Mammary microvascular endothelial cell (primary cell): ENCODE measurements around a stretch of chr2.

DNA sequence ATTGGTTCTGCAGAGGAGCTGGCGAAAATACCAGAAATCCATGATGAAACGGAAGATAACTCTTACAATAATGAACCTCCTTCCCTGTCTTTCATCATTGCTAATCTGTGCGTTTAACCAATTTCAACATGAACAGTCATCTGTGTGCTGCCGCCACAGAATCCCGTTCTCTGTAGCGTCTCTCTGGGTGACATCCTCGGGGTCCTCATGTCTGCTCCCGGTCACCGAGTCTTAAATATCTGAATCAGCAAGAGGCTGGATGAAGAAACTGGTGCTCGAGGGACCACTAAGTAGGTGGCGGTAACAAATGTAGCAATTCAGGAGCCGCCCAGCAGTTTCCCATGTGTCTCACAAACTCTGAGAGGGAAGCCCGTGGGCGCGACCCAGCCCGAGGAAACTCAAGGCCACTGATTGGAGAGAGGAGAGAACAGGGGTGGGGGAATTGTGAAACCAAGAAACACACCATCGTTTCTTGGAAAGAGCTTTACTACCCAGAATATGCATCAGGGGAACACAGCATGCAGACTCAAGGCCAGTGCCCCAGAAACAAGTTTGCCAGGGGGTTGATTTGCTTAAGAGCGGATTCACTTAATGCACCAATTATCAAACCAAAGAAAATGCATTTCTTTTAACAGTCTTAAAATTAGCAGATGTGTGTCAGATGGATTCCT lies 10.7 kb downstream of the MLPH start:
- RAMPAGE, long total RNA, result no peak

GRCh38 chr2:237538455-237538654 lies 28.0 kb upstream of the PRLH start:
- RAMPAGE, long total RNA, result no peak

DNA sequence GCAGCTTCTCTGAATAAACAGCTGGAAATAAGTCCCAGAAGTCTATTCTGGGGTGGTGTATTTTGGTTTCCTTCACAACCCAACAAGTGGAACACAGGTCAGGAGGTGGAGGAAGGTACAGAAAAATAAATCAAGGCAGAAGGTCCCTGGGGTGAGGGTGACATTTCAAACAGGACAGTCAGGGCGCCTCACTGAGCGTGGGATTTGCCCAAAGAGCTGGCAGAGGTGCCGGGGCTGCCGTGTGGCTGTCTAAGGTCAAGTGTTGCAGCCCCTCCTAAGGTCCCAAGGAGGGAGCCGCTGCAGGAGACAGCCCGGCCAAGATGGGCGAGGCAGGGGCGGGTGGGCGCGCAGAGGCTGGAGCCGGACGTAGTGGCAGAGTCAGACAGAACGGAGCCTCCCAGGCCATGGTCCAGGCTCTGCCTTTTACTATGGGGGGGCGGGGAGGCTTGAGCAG lies 27.6 kb upstream of the PRLH start:
- RAMPAGE, long total RNA, result no peak

DNA sequence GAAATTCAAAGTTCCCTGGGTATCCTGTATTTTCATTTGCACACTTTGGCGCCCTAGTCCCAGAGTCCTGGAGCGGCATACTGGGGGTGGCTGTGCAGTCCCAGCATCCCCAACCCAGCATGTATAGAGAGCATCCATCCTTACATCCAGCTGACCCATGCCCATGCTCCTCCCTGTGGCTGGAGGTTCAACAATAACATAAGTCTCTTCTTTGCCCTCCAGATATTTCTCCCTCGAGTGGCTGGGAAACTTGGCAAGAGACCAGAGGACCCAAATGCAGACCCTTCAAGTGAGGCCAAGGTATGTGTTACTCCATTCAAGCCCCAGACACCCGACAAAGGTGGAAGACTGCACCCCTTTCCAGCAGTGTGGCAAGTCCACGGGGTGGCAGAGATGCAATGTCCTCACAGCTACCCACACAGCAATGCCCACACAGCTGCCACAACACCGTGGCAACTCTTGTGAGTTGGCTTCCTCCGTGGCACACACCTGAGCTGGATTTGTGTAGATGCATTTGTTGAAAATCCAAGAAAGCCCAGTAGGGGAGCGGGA lies 19.9 kb upstream of the PRLH start:
- RAMPAGE, long total RNA, result no peak

GRCh38 chr2:237588003-237588548 lies 2.5 kb downstream of the RAB17 start:
- RAMPAGE, long total RNA, result no peak

GRCh38 chr2:237652392-237652763 lies 25.0 kb downstream of the LRRFIP1 start:
- RAMPAGE, long total RNA, result no peak

DNA sequence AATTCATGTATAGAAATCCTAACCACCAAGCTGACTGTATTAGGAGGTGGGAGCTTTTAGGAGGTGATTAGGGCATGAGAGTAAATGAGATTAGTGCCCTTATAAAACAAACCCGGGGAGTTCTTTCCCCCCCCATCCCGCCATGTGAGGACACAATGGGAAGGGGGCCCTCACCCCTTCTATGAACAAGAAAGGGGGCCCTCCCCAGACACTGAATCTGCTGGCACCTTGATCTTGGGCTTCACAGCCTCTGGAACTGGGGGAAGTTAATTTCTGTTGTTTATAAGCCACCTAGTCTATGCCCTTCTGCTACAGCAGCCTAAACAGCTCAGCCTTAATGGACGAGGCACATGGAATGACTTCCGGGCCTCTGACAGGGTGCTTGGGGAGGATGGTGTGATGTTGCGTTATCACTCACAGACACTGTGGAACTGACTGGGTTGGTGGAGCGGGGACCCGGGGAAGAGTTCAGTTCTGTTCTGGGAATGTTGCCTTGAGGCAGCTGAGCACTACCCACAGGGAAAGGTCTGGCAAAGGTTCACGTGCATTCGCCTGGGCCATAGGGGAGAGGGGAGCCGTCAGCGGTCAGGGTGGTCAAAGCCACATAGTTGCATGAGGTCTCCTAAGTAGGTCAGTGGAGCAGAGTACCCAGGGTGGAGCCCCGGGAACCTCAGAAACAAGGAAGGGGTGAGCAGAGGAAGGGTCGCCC lies 36.1 kb downstream of the LRRFIP1 start:
- RAMPAGE, long total RNA, result no peak

GRCh38 chr2:237669386-237670267 lies 42.2 kb downstream of the LRRFIP1 start:
- RAMPAGE, long total RNA, result no peak

DNA sequence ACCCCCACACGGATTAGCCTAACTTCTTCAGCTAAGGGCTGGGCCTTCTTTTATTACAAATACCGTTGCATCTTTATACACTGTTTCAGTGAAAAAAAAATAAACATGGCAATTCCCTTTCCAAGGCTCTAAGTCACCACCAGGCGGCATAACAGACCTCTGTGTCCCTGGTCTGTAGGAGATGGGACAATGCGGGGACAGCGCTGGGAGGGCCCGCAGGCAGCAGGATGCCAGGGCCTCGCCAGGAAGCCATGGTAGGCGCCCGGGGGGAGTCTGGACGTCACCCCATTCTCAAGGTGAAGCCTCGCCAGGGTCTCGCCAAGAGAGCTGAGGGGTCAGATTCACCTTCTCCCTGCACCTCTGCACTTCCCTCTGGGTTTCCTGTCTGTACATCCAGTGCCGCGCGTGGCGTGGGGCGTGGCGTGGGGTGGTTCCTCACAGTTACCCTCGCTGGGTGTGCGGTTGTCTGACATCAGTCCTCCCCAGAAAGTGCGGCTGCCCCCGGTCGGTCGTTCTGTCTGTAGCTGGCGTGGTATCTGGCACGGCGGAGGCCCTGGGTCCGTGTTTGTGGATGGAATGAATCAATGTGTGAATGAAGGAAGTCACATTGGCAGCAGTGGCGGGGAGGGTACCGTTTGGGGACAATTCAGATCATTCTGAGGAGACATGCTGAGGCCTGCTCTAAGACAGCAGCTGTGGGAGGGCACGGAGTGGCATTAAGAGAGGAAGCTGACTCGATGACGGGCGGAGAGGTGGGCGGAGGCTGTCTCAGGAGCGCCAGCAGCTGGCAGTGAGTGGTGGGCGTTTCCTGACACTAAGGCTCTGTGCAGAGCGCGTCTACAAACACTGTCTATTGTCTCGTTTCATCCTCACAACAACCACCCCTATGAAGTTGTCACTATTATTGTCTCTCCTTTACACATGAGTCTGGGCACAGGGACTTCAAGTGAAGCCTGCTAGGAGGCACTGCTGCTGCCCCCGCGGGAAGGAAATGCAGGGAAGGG lies 46.0 kb downstream of the LRRFIP1 start:
- RAMPAGE, long total RNA, result no peak

GRCh38 chr2:237676303-237676696 lies 48.9 kb downstream of the LRRFIP1 start:
- RAMPAGE, long total RNA, result no peak

DNA sequence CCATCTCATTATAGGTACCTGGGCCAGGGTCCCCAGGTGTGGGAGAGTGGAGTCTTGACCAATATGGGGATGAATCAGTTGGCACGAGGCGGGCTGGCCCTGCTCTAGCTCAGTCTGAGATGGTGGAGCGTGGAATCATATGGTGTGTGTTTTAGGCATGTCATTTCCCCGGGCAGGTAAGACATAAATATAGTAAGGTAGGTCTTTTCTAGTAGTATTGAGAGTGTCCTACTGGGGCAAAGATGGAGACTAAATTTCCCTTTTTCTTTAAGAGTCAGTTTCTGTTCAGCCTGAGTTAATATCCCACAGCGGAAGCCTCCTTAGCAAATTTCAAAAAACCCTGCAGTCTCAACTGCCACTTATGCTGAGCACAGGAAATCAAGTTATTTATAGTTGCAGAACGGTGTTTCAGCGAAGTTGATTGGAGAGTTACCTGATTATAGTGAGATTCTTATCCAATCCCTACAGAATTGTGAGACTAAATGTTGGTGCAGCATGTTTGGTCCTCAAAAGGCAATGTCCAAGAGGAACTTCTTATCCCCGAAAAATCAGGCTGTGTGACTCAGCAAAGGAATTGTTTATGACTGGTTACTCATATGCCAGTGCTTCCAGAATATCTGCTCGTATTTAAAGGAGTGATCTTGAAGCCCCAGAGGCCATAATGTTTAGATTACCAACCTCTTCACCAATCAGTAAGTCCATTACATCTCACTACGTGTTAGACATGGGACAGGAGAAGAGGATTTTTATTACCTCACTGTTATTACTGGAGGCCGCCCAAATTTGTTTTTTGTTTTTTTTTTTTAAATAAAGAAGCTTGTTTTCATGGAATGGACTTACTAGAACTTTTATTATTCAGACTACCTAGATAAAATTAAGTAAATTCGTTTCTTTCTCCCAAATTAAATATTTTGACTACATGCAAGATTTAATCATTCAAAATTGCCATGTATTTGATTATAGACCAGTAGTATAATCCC lies 67.9 kb downstream of the LRRFIP1 start:
- RAMPAGE, long total RNA, result no peak

- RAMPAGE, long total RNA, result no peak
Observed at GRCh38 chr2:237721532-237722133, 76.9 kb upstream of the RBM44 start.

DNA sequence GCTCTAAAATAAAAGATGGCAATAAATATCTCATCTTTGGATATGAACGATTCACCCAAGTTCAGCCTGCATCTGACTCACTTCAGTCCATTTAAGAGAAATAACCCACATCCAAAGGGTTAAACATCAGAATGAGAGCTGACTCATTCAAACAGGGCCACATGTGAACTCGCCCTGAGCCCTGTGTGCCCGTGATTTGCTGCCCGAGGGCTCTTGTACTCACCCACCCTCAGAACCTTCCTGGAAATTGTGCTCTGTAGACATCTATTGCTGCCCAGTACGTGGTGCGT lies 67.0 kb upstream of the RBM44 start:
- RAMPAGE, long total RNA, result no peak

GRCh38 chr2:237739029-237739640 lies 59.4 kb upstream of the RBM44 start:
- RAMPAGE, long total RNA, result no peak

DNA sequence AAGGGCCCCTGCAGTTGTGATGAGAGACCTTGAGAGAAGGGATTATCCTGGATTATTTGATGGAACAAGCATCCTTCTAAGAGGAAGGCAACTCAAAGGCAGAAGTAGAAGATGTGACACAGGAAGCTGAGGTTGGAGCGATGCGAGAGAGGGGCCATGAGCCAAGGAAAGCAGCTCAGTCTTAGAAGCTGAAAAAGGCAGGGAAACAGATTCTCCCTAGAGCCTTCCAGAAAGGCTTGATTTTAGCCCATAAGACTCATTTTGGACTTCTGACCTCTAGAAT lies 41.8 kb upstream of the RBM44 start:
- RAMPAGE, long total RNA, result no peak

- RAMPAGE, long total RNA, result no peak
Observed at GRCh38 chr2:237881505-237882051, 22.2 kb downstream of the RAMP1 start.

DNA sequence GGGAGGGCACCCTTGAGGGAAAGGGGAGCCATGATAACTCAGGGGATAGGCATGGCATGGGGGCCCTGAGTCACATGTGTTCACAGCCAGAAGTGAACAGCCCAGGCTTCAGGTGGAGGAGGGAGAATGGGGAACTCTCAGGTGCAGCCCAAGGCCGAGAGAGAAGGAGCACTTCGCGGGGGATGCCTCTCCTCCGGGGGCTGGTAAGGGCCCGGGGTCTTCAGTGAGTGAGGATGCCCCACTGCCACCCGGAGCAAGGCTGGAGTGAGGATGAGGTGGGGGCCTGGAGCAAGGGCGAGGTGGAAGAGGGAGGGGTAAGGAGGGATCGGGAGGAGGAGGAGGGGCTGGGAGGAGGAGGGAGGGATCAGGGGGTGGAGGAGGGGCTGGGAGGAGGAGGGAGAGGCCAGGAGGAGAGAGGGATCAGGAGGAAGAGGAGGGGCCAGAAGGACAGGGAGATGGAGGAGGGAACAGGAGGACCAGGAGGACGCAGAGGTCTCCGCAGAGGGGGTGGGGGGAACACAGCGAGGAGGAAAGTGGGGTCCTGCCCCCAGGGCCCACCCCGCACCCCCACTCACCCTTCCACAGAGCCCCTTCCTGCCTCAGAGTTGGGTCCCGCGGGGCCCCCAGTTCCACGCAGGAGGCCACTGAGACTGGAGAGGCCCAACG lies 42.7 kb downstream of the RAMP1 start:
- RAMPAGE, long total RNA, result no peak

DNA sequence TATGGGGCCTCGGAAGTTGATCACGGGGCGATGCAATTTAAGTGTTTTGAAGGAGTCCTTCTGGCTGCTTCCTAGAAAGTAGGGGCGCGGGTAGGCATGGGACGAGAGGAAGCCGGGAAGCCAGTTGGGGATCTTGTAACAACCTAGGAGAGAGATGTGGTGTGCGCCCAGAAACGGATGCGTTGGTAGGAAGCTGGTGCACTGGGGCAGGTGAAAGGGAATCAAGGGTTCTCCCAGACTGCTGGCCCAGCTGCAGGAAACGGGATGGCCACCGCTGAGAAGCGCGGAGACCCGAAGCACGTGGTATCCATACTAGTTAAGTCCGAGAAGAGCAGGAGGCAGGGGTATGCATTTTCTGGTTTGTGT lies 704 bp downstream of the SCLY start:
- RAMPAGE, long total RNA, result no peak

- RAMPAGE, long total RNA, result no peak
Observed at GRCh38 chr2:238108427-238109367, 8.6 kb downstream of the ESPNL start.

DNA sequence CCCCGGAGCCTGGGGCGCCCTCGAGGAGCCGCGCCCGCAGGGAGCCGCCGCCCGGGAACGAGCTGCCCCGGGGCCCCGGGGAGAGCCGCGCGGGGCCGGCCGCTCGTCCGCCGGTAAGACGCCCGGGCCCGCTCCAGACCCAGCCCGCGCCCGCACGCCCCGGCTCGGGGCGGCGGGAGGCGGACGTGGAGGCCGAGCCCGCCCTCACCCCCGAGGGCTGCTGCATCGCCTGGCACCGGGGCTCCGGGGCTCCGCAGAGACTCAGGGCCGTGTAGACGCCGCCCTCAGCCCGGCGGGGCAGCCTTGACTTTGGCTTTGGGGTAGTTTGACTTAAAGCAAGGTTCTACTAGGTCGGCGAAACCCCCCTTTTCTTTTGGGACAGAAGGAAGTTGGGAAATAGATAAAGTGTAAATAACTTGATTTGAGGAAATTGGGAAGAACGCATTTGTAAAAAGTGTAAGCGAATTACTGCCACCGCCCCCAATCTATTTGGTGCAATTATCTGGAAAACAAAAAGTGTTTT lies 384 bp downstream of the ERFE start:
- RAMPAGE, long total RNA, result no peak